GM12891 (cell line): ENCODE data around the gene WDR37.

DNA sequence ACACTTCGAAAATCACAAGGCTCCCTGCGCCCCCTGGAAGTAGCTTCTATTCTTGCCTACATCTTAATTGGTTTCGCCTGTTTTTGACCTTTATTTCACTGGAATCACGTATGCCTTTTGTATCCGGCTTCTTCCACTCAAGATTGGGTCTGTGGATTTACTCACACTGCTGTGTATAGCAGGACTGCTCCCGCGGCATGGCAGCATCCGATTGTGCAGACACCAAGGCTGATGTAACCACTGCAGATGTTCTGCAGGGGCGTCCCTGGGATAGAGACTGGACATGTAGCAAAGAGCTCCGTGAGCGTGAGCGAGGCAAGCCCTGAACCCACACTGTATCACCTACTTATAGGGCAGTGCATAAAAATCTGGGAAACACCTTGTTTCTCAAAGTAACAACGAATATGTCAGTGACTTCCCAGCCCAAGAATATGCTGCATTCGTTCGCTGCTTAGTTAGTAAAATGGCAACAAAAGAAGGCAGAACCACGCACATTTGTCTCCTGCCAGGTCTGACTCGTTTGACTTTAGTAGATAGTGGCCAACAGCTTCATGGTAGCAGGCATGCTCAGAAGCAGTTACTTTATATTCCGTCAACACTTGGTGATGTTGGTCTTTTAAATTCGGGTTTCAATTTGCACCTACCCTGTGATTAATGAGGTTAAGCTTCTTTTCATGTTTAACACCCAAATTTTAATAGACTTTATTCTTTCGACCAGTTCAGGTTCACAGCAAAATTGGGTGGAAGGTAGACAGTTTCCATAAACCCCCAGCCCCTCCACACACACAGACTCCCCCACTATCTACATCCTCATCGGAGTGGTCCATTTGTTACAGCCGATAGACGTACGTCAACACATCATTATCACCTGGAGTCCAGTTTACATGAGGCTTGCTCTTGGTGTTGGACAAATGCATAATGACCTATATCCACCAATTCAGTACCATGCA, 11.6 kb downstream of the IDI1 start:
- RRBS = no CpG with 5 or more reads among the region's 24 CpGs

GRCh38 chr10:1056167-1056554, at the start of gene WDR37:
Gene WDR37 (plus strand): TSS chr10:1056385.
- RRBS = no CpG with 5 or more reads among the region's 37 CpGs

DNA sequence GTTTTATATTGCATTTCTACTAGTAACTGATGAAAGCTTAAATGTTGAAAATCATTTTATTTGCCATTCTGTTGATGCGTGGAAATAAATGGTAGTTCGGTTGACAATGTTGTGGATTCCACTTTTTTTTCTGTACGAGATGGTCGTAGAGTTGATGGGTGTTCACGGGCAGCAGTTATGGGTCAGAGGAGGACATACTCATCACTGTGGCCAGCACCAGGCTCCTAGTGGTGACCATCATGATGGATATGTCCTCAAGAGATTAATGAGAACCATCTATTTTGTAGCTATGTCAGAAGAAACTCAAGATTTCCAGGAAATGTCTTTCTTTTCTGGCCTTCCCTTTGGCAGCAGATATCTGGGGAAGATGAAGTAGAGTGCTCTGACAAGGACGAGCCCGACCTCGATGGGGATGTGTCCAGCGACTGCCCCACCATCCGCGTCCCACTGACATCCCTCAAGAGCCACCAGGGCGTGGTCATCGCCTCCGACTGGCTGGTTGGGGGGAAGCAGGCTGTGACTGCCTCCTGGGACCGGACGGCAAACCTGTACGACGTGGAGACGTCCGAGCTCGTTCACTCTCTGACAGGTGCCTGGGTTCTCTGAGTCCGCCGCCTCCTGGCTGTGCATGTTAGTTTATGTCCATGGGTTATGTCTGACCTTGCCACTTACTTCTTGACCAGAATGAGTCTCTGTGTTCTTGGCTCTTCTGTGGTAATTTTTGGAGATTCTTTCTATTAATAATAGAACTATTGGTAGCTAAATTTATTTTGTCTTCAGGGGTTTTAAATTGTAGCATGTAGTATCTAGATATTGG, 47.3 kb downstream of the WDR37 start:
- RRBS = no CpG with 5 or more reads among the region's 23 CpGs

- RRBS = no CpG with 5 or more reads among the region's 4 CpGs
These were observed 79.1 kb downstream of the WDR37 start for GRCh38 chr10:1135311-1135661.

DNA sequence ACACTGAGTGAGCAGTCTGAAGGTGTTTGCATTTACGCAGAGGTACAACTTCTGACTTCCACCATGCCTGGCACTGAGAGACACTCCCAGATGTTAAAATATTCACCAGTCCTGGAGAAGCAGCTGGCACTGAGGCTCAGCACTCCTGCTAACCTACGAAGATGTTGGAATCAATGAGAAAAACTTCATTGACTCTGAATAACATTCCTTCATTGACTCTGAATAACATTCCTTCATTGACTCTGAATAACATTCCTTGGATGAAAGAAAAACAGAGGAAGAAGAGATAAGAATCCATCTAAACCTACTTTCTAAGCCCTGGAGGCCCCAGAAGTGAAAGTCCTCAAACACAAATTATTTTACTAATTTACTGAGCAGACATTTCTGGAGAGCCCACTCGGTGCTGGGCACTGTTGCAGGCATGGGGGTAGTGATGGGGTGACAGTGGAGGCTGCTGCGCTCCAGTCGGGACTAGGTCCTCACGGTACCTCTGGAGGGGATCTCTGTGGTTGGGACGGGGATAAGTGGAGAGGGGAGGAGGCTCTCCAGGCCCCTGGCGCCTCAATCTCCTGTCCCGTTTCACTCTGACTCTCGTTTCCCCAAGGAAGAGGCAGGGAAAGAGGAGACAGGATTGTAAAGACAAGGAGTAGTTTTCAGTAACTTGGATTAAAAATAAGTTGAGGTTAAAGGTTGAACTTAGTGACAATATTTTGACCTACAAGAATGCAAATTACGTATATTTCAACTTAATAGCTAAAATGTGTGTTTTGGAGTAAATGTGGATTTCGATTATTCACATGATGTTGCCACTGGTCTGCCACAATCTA, 254.2 kb downstream of the WDR37 start:
- RRBS = no CpG with 5 or more reads among the region's 12 CpGs

- RRBS = no CpG with 5 or more reads among the region's 2 CpGs
These were observed 565.8 kb upstream of the ADARB2 start for GRCh38 chr10:2303149-2303535.

GRCh38 chr10:3147453-3147911, 25.1 kb downstream of the PITRM1 start:
- RRBS = 98% methylated on average over 4 of the region's 11 CpGs

DNA sequence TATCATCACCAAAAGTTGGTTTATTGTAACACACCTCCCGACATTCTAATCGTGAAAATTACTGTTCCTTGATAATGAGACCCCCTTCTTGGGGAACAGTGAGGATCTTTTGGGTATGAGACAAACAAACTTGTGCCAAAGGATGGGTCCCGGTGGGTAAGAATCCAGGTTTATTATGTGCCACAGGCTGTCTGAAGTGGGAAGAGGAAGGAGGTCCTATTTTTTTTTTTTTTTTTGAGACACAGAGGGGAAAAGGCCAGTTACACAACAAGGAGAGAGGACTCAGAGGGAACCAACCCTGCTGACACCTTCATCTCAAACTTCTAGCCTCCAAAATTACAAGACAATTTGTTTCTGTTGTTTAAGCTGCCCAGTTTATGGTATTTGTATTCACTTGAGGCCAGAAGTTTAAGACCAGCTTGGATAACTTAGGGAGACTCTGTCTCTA, 9.2 kb upstream of the PITRM1 start:
- RRBS = no CpG with 5 or more reads among the region's 3 CpGs

GRCh38 chr10:3263717-3264950, 91.6 kb upstream of the PITRM1 start:
- RRBS = no CpG with 5 or more reads among the region's 27 CpGs

DNA sequence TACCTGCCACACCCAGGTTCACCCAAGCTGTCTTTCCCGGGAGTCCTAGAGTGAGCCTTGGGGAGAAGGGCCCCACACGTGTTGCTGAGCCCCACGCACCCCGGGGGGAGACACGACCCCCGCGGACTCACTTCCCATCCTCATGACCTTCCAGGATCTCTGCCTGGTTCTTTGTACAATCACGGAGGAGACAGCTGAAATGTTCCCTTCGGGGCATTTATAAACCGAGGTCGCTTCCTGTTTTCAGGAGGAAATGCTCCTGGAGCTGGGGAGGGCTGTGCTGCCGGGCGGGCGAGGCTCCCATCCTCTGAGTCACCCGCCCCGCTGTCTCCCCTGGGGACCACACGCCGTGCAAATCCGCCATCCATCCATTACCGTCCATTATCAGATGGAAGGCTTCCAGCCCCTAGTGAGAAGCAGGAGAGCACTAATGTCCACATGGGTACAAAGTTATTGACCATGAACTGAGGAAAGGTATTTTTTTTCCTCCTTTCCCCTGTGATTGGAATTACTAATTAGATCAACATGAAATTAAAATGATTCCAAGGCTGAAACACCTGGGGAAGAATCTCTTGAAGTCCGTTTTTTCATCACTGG, 251.9 kb upstream of the PITRM1 start:
- RRBS = 27% methylated on average over 4 of the region's 21 CpGs

DNA sequence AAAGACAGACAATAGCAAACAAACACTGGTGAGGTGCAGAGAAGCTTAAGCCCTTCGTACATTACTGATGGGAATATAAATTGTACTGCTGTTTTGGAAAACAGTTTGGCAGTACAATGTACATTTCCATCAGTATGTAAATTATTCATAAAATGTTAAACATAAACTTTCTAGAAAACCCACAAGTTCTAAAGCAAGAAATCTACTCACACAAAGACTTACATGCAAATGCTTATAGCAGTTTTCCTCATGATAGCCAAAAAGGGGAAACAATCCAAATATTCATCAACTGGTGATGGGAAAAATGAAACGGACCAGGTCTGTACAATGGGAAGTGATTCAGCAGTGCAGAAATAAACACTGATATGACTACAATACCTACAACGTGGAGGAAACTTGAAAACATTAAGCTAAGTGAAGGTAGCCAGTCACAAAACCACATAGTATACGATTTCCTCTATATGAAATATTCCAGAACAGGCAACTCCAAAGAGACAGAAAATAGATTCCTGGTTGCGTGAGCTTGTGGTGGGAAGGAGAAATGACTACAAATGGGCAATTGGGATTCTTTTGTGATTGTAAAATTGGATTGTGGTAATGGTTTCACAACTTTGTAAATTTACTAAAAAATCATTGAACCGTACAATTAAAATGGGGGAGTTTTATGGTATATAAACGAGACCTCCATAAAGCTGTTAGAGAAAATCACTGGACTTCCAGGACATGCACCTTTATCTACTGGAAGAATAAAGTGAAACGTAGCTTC, 263.1 kb upstream of the PITRM1 start:
- RRBS = no CpG with 5 or more reads among the region's 8 CpGs

DNA sequence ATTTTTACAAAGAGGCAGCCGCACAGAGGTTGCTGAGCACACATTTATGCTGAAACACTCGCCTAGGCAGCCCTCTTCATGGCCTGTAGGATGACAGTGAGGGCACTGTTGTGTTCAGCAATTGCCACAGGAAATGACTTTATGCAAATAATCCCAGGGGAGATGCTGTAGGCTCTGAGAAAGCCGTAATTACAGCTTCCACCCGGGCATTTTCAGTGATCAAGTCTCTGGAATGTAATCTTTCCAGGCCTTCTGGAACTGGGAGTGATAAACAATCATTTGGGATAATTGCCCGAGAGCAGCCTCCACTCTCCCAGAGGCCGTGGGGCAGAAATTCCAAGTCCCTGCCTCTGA, 300.5 kb downstream of the KLF6 start:
- RRBS = no CpG with 5 or more reads among the region's 6 CpGs

GRCh38 chr10:3500129-3500914, 284.7 kb downstream of the KLF6 start:
- RRBS = no CpG with 5 or more reads among the region's 17 CpGs

DNA sequence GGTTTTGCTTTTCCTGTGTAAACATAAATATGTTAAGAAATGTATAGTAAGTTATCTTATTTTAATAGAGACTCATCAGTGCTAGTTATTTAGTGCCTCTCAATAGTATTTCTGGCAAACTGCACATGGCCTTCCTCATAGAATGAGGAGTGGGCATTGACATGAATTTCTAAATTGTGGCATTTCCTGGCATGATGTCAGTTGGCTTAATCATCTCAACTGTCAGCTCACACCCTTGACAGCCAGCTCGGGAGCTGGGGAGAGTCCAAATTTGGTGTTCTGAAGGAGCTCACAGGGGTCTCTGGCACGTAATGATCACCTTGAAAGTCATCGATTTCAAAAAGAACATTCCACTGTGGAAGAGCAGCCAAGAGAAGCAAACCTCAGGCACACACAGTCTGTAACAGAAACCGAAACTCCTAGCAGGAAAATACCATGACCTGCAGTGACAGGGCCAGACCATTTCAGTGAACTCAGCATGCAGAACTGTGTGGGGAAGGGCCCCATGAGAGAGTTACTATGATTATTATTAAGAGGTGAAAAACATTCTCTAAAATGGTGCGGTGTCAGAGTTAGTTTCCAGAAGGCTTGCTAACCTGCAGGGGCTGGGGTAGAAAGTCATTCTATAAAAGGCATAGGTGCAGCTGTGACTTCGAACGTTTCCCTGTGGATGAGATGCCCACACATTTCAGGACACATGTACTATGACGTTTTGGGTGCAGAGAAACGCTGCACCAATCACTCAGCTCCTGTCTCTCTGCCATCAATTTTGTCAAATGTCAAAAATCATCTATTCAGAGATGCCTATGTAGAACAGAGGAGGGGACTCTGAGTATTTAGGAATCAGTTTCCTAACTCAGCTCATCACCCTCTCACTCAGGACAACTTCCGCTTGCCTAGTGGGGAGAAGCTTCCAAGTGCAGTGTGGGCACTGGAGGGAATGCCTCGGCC, 26.4 kb upstream of the KLF6 start:
- RRBS = no CpG with 5 or more reads among the region's 11 CpGs

GRCh38 chr10:3823530-3824067, 38.6 kb upstream of the KLF6 start:
- RRBS = no CpG with 5 or more reads among the region's 2 CpGs

DNA sequence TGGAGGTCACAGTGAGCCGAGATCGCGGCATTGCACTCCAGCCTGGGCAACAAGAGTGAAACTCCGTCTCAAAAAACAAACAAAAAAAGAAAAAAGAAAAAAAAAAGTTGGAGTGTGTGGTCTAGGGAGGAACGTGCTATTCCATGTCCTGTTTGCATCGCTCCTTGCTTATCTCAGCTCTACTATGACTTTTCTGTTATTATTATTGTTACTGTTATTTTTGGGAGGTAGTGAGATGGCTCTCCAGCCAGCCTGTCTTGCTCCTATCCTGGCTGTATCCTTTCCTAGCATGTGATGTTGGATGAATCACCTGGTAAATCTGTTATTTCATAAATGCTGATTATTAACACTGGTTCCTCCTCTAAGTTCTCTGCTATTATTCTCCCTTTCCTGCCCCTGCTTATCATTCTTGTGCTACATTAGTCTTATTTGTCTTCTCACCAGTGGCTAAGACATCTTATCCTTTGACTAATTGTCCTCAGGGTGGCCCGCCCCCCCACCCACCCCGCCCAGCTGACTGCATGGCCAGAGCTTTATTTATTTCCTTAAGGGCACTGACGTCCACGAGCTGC, 109.9 kb upstream of the KLF6 start:
- RRBS = no CpG with 5 or more reads among the region's 10 CpGs

DNA sequence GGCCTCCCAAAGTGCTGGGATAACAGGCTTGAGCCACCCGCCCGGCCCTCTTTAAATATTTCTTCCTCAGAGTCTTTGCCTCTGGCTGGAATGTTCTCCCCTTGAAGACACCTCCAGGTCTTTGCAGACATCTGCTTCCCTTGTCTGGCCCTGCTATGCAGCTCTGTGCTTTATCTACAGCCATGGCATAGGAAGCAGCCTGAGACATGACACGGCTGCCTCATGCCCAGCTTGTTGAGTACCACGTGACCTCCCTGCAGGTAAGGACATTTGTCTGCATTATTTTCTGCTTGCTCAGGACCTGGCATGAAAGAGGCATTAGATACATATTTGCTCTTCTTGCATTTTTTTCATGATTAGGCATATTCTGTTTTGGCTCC, 113.8 kb upstream of the KLF6 start:
- RRBS = no CpG with 5 or more reads among the region's 4 CpGs

GRCh38 chr10:3909205-3909876, 124.3 kb upstream of the KLF6 start:
- RRBS = no CpG with 5 or more reads among the region's 18 CpGs

DNA sequence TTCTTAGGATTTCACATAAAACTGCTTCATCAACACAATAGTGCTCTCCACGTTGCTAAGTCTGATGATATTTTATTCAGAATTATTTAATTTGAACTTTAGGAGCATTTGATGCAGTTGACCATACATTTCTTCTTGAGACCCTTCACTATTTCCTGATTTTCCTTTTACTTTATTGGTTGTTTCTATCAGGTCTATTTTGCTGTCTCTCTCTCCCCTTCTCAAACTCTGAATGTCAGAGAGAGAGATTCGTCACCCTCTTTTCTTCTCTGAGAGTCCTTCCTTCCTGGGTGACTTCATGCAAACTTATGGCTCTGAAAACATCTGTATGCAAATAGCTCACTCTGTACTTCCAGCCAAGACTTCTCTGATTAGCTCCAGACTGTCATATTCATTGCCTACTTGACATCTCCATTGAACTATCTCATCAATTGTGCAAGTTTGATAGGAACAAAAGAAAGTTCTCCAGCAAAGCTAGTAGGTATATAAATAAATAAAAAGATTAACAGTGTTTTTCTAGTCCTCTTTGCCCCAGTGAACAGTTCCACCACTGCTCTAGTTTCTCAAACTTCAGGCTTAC, 191.7 kb upstream of the KLF6 start:
- RRBS = no CpG with 5 or more reads among the region's 2 CpGs